Retinal pigment epithelial cell (primary cell): ENCODE data around the genes AUH and NOL8.

DNA sequence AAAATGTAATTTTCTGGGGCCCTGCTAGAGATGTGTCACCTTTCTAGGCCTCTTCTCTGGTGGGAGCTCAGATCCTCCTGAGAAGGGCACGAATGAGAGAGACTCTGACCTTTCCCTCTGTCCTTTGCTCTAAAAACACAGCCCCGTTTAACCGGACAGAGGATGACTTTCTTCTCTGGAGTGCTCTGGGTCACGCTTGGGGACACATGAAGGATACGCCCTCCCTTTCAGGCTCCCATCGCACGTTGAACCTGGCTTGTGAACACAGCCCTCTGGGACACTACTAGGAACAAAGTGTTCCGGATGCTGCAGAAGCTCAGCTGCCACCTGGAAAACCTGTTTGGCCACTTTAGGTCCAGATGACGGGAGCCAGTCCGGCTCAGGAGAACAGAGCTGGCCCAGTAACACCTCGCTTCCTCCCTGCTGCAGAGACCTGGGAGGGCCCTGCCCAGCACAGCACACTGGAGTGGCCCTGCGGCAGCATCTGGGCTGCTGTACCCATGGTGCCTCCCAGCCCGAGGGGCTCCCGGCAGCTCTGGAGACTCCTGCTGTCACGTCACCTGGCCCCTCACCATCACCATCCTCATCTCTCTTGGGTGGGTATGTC, 60.1 kb downstream of the GADD45G start:
- RRBS = 88% methylated on average over 3 of the region's 15 CpGs

DNA sequence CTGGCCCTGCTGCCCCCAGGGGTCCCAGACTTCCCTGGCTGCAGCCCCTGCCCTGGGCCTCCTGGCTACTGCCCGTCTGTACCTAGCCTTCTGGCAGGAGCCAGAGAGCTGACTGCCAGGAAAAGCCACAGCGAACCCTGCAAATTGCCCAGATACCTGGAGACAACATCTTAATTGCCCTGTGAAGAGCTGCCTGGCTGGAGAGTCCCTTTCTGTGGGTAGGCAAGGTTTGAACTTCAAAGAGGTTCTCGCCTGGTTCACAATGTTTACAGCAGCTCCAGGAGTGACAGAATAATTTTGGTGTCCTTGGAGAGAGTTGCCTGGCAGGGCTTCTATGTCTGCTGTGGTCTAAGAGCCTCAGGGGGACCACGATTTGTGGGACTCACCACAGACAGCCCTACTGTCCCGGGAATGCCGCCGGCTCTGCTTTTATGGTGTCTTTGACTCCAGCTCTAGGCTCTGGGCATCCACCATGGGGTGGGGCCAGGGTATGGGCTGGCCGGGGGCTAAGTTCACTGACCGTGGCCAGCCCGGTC, 139.2 kb downstream of the GADD45G start:
- RRBS = 83% methylated on average over 2 of the region's 10 CpGs

- RRBS = no CpG with 5 or more reads among the region's 2 CpGs
Measured at GRCh38 chr9:89941994-89942309, 337.1 kb downstream of the GADD45G start.

GRCh38 chr9:90826190-90826788, 24.7 kb downstream of the SYK start:
- RRBS = no CpG with 5 or more reads among the region's 5 CpGs

DNA sequence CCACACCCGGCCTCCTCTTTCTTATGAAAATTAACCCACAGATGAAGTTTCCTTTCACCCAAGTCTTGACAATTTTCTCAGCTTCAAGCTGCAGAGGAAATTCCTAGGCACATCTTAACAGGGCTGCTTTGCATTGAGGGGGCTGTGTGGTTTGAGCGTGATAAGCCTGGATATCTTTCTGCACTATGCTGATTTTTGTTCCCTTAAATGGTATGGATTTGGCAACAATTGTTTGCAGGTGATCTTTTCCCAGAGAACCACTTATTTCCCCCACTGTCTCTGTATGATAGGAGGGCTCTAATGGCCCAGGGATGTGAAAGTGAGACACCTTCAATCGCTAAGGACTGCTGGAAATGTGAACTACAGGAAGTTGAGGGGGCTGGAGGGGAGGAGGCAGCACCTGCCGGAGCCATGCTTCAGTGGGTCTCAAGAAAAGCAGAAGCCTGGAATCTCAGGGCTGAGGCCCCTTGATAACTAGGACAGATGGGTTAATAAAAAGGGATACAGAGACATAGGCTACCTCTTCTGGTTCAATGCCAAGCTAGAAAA, 29.3 kb downstream of the SYK start:
- RRBS = no CpG with 5 or more reads among the region's 4 CpGs

- RRBS = no CpG with 5 or more reads among the region's 13 CpGs
Measured at GRCh38 chr9:90839733-90840192, 38.1 kb downstream of the SYK start.

- RRBS = no CpG with 5 or more reads among the region's 17 CpGs
Measured at GRCh38 chr9:91037992-91038573, 236.5 kb downstream of the SYK start.

DNA sequence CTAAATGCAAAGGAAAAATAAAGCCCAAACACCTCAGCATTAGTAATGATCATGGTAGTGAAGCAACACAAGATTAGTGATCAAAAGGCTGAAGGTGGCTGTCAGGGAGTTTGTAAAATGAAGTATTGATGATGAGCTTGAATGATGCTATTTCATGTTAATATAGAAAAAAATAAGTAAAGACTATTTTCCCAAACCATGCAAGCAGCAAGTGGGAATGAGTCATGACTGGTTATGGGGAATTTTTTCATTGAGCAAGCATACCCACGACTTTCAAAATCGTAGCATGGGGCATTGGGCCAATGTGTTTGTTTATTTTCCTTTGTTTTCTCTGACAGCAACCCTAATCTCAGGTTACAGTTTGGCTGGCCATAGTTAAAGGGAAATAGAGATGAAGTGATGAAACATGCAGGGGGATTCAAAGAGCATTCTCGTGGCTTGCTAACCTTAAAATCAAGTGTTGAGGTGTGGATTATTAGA, 258.8 kb downstream of the SYK start:
- RRBS = no CpG with 5 or more reads among the region's 3 CpGs

DNA sequence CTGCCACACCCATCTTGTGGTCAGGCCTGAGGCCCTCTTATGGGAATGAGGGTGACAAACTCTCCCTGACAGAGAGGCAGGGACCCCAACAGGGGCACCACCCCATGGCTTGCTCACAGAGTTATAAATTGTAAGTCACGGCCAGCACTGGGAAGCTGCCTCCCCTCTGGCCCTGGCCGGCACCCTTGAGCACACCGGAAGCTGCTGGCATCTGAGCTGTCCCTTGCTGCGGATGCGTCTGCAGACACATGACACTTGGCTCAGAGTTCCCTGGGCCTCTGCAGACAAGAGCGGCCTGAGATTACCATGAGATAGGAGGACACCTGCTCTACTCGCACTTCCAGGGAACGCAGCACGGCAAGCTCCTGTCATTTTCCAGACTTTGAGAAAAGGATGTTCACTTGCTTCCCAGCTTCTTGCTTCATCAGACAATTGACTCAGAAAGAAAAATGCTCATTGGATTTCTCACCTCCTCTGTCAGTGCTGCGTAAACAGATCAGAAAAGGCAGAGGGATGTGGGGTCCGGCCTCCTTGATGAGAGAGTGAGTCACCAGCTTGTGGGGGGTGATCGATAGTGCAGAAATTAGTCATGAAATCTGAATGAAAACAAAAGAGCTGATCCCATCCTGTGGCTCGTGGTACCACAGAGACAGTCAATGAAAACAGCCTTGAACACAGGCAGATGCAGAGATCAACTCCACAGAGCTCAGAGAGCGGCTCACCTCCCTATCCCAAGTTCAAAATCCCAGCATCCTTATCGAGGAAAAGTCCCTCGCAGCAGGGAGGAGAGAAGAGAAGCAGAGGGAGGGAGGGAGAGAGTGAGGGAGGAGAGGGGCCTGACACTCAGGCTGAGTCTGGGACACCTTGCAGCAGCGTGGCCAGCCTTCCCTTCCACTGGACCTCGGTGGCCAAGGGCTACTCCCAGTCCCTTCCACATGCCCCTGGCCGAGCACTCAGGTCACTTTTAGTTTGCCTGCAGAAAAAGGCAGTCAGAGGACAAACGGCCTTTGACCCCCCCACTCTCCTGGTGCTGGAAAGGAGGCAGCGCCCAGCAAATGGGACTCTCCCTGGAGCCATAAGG, 270.0 kb downstream of the SYK start:
- RRBS = no CpG with 5 or more reads among the region's 21 CpGs

DNA sequence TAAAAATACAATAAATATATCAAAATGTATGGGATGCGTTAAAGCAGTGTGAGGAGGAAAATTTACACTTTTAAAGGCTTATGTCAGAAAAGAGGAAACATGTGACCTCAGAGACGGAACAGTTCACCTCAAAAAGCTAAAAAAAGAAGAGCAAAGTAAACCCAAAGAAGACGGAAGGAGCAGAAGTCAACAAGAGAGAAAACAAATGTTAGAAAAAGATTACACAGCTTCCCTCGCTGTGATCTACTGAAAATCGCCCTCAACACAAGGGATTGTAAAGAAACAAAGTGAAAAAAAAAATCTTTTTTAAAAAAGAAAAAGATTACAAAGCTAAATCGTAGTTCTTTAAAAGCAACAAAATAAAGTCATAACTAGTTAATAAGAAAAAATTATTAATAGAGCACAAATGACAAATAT, 186.9 kb downstream of the AUH start:
- RRBS = no CpG with 5 or more reads among the region's 6 CpGs

DNA sequence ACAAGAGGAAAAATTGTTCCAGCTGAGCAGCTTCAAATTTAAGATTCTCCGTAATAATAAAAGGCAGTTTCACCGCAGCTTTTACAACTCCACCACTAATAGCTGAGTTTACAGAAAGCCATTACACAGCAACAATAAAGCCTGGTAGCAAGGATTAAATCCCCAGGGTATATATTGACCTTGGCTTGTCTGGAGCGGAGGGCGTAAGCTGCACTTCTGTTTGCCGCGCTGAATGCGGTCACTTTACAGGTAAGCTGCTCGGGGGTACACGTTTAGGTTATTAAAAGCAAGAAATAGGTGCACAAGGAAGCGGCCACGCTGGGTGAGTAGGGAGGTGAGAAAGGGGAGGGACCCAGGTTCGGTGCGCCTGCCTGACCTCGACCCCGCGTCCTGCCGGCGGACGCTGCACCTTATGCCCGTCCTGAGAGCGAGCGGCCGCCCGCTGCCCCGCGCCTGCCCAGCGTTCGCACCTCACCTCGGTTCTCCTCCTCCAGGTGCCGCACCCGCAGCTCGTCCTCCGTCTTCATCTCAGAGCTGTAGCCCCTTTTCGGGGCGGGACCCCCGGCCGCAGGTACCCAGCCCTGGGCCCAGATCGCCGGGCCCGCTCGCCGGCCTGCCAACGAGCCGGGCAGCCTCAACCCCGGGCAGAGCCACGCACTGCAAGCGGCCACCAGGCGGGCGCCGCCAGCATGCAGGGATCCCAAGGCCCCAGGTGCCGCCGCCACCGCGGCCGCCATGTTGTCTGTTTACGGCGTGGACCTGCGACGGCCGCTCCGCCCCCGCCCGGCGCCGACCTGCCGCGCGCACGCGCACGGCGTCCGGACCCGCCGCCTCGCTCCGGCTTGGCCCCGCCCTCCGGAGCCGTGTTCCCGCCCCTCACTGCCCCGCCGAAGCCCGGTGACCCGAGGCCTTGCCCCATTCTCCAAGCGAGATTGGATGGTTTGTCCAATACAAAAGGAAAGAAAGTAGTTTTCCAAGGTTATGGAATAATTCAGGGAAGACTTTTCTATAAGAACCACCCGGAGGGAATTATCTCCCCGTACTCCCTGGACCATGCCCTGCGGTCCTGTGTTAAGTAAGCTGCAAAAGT, at the start of gene AUH:
Gene AUH, minus strand, starts transcription at position 766 of the 1,090 bp plus-strand sequence.
- RRBS = 1% methylated on average over 17 of the region's 89 CpGs

DNA sequence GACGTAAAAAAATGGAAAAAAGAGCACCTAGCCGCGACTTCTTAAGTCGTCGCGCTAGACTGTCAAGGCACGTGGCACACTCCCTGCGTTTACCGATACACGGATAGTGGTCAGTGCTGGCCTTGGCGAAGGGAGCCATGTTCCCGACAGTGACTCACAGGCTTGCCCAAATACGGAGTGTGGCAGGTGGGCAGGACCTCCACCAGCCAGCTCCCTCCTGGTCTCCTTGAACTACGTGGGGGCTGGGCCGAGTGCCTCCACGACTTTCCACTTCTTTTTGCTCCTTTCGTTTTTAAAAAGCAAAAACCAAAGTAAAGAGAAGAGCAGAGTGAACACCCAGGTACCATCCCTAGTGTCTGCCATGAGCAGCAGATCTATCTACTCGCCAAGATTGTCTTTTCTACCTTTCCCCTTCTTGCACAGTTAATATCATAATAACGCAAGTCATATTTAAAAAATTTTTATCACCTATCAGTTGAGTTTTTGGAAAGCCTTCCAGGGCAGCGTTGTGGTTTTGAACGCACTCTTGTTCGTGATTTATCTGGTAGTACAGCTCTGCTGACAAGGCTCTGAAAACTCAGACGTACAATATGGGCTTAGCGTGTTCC, 1.4 kb upstream of the NFIL3 start:
- RRBS = no CpG with 5 or more reads among the region's 24 CpGs

DNA sequence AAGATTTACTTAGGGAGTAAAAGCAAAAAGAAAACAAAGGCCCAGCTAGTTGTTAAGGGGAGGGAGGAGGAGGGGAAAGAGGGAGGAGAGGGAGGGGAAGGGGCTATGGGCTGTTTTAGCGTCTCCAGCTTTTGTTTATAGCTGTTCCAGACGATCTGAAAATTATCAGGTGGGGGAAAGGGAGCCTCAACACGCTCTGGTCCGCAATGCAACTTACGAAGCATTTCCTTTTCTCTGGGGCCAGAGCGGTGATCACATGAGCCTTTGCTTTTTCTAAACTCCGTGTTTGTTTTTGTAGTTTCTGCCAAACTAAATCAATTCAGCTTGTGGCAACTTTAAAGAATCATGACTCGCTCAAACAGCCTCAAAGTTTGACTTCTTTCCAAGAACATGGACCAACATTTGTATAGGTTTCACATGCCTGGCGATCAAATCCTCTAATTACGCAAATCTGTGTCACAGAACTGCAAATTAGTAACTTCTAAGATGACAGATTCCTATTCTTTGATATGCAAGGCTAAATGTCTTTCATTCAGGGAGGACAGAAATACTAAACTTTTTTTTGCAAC, 132.2 kb downstream of the ROR2 start:
- RRBS = no CpG with 5 or more reads among the region's 10 CpGs

GRCh38 chr9:91886016-91886850, 63.8 kb downstream of the ROR2 start:
- RRBS = 80% methylated on average over 5 of the region's 43 CpGs

GRCh38 chr9:91899863-91900941, 49.8 kb downstream of the ROR2 start:
- RRBS = 16% methylated on average over 4 of the region's 35 CpGs

DNA sequence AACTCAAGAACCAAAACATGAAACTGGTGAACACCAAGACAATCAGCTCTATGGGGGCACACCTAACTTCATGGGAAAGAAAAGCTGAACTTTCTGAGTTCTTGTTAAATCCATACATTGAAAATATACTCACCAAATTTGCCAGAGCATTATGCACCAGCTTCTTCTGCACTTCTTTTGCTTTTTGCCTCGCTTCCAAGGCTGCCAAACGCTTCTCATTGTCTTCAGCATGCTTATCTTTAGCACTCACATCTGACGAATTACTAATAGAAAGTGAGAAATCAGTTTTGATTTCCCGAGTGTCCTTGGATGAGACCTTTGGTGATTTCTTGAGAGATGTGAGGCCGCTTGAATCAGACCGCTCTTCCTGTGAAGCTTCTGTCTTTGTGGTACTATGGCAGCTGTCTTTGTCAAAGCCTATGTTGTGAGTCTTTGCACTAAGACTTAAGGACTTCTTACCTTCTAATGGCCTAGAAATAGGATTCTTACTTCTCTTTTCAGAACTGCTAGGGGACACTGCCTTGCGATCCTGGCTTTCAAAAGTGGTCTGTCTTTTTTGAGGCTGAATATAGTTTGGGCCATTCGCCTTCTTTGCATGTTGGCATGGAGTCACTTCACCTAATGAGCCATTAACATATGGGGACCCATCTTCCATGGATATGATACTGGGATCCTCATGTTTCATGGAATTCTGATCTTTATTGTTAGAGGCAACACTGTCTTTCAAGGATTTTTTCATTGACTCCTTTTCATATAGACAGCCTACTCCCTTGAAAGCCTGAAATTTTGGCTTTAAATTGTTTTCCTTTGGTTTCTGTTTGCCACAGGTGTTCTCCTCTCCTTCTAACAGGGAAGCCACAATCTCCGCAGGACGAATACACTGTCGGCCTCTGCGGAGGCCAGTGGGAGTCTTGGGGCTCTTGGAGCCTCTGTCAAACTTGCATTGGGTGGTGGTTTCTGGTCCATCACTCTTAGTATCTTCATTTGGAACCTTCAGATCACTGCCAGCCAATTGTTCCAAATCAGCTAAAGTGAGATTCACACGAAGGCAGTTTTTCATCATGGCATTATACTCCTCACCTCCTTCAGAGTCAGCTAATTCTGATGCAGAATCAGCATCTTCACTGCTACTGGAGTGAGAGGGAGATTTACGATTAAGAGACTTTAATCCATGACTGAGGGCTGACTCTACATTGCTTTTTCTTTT, 10.6 kb downstream of the NOL8 start:
- RRBS = no CpG with 5 or more reads among the region's 14 CpGs

DNA sequence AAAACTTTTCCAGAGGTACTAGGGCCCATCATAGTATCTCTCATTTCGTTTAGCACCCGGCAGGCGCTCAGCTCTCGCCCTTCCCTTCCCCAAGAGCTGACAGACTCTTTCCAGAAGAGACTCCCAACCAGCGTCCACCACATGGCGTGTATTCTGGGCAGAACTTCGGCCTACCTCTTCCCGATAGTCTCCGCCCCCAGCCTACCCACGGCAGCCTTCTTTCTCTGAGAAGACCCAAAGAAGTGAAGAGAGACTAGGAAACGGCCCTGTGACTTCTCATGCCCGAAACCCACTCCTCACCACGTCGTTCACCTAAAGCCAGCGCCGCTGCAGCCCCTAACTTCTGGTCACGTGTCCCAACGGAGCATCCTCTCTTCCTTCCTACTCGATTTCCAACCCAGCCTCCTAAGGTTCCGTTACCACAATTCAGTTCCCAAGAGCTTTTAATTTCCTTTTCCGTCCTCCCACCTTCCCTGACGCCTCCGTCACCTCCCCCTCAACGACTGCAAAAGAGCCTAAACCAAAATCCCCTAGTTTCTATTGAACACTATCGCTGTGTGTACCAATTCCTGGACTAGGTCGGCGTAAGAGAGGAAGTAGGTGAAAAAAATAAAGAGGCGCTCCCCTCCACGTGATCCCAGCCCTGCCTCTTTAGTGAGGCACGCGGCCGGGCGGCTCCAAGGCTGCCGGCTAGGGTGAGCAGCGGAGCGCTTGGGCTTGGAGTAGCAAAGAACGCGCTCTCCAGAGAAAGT, at the start of gene NOL8:
Gene NOL8, minus strand, starts transcription at position 345 of the 752 bp plus-strand sequence.
- RRBS = no CpG with 5 or more reads among the region's 38 CpGs

- RRBS = no CpG with 5 or more reads among the region's 15 CpGs
Measured at GRCh38 chr9:92618373-92619183, 51.4 kb downstream of the IPPK start.

GRCh38 chr9:92760200-92760633, 4.4 kb downstream of the BICD2 start:
- RRBS = no CpG with 5 or more reads among the region's 7 CpGs

DNA sequence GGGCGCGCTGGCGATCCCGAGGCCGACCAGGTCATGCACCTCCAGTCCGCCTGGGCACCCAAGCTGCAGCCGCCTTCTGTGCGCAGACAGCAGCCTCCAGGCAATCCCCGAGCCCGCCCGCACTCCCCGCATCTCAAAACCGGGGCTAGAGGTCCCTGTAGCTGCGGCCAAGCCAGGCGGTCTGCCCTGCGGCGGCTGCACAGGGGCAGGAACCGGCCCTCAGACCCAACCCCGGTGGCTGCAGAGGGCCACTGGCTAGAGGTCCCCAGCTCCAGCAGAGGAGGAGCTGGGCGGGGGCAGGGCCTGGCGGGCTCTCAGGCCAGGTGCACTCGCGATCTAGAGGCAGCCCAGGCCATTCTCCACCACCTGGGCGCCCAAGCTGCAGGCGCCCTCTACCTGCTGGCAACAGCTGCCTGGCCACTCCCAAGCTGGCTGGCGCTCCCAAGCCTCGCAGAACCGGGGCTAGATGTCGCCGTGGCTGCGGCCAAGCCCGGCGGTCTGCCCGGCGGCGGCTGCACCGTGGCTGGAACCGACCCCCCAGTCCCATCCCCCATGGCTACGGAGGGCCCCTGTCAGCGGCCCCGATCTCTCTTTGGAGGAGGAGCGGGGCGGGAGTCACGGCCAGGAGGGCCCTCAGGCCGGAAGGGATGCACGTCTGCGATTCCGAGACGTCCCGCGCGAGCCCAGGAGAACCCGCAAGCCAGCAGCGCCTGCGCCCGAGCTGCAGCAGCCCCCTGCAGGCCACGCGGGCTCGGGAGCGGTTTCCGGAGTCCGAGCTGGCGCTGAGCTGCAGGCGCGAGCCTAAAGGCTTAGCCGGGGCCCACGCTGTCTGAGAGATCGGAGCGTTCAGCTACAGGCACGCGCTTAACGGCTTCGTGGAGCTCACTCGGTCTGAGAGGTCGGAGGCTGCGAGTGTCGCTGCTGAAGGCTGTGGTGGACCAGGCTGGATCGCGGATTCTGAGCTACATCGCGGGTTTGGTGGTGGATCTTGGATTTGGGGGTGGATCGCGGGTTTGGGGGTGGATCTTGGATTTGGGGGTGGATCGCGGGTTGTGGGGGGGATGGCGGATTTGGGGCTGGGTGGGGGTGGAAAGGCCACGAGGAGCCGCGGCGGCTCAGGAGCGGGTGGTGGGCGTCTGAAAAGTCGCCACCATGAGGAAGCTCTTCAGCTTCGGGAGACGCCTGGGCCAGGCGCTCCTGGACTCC, 44.3 kb upstream of the BICD2 start:
- RRBS = 2% methylated on average over 8 of the region's 96 CpGs